SJSA1 (cell line): ENCODE measurements around the genes ASMT and CD99.

DNA sequence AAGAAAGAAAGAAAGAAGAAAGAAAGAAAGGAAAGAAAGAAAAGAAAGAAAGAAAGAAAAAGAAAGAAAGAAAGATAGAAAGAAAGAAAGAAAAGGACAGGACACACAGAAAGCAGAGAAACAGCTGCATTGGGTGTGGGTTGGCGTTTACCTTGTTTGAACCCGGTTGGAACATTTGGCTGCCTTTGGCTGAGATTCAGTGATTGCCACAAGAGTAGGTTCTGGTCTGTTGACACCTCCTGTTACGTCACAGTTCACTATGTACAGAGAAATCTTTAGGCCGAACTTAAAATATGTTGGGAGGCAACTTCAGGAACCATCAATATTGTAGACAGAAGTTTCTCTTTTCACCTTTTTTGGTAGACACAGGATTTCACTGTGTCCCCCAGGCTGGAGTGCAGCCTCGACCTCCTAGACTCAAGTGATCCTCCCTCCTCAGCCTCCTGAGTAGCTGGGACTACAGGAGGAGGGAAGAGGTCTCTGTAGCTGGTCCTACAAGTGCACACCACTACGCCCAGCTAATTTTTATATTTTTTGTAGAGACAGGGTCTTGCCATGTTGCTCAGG is 16.3 kb upstream of the PLCXD1 start:
- RAMPAGE, long total RNA = no peak

DNA sequence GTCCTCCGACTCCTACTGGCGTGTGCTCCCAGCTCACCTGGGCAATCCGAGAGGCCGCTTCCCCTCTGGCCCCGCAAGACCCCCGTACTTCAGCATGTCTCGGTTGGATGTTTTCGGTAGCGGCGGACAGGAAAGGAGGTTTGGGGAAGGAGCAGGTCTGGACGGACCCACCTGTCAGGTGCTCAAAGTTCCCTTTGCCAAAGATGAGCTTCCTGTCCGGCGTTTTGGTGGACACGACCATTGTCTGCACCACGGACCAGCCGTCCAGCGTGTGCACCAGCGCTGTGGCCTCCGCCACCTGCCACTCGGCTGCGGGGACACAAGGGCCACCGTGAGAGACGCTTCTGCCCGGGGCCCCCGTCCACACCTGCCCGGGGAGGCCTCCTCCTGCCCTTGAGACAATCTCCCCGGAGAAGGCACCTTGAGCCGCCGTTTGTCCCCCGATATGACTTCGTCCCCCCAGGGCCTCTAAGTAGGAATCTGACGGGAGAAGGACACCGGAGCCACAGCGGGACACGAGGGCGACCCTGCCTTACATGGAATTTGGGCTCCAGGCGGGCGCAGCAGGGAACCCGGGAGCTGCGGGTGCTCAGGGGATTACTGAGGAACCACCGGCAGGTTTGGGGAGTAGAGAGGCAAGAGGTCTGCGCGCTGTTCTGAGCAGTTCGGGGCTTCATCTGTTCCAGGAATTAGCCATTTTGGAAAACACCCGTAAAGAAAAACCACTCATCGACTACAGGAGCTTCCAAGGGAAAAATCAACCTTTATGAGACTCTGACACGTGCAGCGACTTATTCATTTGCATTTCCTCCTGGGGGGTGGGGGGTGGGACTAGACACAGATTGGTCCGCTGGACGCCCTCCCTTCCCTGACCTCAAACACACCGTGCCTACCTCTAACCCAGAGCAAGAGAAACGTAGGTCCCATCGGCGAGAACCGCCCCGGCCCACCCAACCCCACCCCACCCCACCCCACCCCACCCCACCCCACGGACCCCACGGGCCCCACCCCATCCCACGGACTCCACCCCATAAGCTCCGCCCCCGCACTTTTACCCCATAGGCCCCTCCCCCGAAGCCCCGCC is 1.5 kb downstream of the GTPBP6 start:
- RAMPAGE, long total RNA = no peak

- RAMPAGE, long total RNA = no peak
Observed at GRCh38 chrX:644813-645368, 14.3 kb downstream of the SHOX start.

DNA sequence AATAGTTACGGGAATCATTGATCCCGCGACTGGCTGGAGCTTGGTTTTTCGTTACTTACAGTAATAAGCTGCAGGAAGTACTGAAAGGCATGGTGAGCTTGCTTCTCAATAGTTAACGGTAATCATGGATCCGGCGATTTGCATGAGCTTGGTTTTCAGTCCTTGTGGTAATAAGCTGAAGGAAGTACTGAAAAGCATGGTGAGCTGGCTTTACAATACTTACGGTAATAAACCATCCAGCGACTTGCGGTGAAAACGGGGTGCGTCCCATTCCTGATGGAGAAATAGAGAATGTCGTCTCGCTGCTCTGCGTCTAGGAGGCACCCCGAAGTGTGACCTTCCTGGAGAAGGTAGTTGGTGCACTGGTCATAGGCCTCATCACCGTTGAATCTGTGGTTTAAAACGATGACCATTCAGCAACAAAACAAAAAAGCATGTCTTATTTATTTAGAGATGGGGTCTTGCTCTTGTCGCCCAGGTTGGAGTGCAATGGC is 6.2 kb downstream of the CRLF2 start:
- RAMPAGE, long total RNA = no peak

DNA sequence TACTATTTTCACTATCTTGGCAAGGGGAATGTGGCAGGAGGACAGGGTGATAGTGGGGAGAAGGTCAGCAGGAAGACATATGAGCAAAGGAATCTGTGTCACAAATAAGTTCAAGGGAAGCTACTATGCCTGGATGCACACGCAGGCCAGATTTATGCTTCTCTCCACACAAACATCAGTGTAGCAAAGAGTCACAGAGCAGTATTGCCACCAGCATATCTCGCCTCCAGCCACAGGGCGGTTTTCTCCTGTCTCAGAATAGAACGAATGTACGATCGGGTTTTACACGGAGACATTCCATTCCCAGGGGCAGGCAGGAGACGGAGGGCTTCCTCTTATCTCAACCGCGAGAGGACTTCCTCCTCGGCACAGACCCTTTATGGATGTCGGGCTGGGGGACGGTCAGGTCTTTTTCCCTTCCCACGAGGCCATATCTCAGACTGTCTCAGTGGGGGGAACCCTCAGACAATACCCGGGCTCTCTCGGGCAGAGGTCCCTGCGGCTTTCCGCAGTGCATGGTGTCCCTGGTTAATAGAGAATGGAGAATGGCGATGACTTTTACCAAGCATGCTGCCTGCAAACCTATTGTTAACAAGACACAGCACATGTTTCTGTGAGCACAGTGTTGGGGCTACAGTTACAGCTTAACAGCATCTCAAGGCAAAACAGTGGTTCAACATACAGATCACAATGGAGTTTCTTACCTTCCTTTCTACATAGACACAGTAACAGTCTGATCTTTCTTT is 24.0 kb downstream of the CSF2RA start:
- RAMPAGE, long total RNA = no peak

- RAMPAGE, long total RNA = no peak
Observed at GRCh38 chrX:1389733-1390289, 2.1 kb downstream of the SLC25A6 start.

GRCh38 chrX:1419082-1419678 is 27.3 kb upstream of the SLC25A6 start:
- RAMPAGE, long total RNA = no peak

DNA sequence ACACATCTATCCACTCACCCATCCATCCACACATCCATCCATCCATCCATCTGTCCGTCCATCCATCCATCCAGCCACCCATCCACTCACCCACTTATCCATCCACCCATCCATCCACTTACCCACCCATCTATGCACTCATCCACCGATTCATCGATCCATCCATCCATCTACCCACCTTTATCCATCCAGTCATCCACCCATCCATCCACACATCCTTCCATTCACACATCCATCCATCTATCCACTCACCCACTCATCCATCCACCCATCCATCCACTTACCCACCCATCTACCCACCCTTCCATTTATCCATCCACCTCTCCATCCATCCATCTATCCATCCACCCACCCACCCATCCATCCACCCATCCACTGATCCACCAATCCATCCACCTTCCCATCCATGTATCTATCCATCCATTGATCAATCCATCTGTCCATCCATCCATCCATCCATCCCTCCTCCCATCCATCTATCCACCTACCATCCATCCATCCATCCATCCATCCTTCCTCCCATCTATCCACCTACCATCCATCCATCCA is 28.1 kb downstream of the ASMTL start:
- RAMPAGE, long total RNA = no peak

- RAMPAGE, long total RNA = no peak
Observed at GRCh38 chrX:1454105-1454566, 1.4 kb upstream of the ASMTL start.

- RAMPAGE, long total RNA = no peak
Observed at GRCh38 chrX:1481435-1482523, 29.1 kb upstream of the ASMTL start.

DNA sequence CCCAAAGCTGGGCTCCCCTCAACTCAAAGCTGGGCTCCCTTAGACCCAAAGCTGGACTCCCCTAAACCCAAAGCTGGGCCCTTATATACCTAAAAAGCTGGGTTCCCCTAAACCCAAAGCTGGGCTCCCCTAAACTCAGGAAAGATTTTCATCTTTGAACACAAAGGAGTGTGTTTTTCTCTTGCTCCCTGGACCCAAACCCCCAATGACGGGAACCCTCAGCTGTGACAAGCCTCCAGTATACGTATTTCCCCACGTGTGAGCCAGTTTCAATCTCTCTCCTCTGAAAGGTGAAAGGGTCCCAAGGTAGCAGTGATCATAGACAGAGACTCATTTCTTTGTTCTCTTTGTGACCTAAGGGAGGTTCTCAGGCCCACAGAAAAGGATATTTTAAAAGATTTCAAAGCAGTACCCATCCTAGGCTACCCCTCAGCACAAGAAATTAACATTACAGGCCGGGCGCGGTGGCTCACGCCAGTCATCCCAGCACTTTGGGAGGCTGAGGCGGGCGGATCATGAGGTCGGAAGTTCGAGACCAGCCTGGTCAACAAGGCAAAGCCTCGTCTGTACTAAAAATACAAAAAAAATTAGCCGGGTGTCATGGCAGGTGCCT is 31.4 kb upstream of the ASMTL start:
- RAMPAGE, long total RNA = no peak

DNA sequence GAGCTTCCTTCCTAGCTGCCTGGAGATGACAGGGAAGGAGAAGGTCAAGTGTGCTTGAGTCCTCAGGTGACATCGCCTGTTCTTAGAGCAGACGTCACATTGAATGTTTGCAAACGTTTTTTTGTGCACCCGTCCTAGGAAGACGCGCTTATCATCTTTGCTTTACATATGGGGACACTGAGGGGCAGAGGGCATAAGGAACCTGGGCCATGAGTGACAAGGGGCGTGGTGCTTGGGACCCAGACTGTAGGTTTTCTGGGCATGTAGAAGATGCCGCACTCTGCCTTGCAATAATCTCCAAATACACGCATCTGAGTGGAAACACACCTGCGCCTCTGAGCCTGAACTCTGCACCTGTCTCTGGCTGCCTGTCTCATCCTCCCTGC is 34.5 kb upstream of the ASMTL start:
- RAMPAGE, long total RNA = no peak

DNA sequence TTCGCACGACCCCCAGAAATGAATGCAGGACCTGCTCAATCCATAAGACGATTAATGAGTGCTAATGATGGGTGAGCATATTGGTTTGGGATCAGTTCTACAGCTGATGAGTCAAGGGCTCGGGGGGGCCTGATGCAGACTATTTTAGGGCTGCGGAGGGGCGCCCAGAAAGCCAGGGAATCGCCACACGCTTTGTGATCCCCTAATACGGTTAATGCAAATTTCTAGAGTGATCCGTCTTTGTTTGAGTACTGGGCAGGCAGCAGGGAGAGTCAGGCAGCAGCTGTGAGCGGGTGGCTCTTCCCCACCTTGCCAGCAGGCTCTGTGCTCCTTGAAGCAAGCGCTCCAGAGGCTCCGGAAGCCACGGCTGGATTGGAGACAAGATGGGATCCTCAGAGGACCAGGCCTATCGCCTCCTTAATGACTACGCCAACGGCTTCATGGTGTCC is at the start of gene ASMT:
Gene ASMT, plus strand, starts transcription at position 243 of the 449 bp plus-strand sequence.
- RAMPAGE, long total RNA = no peak

- RAMPAGE, long total RNA = no peak
Observed at GRCh38 chrX:1658170-1658468, 43.3 kb downstream of the ASMT start.

DNA sequence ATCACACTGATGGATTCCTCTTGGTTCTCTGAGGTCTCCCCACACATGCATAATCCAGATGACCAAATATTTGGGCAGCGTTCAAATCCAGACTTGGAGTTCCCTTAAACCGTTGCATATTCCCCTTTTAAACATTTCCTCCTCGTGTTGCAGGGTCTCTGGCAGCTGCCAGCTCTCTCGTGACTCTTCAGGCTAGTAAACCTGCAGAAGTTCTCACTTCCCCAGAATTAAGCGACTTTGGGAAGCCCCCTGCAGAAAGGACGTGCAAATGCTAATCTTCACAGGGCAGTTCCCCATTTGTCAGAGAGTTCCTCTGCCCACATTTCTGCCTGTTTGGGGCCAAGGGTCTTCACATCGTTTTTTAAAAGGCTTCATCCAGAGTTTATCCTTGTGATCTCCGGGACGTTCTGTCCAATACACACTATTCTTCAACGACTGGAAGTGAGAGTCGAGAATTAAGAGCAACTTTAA is 20.6 kb upstream of the DHRSX start:
- RAMPAGE, long total RNA = no peak

- RAMPAGE, long total RNA = no peak
Observed at GRCh38 chrX:2593772-2594167, 93.0 kb upstream of the DHRSX start.

DNA sequence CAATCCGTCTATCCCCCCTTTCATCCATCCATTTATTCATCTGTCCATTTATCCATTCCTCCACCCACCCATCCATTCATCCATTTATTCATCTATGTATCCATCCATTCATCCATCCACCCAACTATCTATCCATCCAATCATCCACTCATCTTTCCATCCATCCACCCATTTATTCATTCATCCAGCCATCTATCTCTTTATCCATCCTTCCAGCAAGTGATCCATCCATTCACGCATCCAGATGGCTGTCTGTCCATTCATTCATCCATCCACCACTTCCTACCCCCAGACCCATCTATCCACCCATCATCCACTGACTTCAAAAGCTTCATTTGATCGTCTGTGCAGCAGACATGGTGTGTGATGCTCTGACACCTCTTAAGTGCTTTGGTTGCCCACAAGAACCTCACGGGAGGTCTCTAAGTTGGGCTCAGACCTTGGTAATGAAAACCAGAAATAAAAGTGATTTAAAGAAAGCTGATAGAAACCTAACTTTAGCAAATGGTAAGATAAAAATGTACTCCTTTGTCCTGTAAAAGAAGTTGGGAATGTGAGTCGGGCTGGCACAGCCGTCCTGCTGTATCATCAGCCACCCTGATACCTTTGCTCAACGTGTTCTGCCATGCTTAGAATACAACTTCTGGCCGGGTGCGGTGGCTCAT is 83.8 kb upstream of the CD99 start:
- RAMPAGE, long total RNA = no peak

DNA sequence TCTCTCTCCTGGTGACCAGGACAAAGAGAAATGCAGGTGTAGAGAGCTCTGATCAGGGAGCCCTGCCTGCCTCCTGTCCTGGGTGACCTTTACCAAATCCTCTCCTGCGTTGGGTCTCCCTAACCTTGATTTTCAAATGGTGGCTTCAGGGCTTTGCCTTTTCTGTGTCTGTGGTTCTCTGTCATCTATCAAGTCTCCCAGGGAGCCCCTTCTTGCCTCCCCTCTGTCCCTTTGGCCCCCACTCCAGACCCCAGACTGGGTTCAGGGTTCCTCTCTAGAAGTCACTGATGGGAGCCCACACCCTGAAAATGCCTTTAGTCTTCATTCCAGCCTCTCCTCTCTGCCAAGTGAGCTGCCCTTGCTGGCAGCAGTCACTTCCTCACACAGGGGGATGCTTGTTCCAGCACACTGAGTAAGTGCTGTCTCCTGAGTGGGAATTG is 40.5 kb upstream of the CD99 start:
- RAMPAGE, long total RNA = no peak

DNA sequence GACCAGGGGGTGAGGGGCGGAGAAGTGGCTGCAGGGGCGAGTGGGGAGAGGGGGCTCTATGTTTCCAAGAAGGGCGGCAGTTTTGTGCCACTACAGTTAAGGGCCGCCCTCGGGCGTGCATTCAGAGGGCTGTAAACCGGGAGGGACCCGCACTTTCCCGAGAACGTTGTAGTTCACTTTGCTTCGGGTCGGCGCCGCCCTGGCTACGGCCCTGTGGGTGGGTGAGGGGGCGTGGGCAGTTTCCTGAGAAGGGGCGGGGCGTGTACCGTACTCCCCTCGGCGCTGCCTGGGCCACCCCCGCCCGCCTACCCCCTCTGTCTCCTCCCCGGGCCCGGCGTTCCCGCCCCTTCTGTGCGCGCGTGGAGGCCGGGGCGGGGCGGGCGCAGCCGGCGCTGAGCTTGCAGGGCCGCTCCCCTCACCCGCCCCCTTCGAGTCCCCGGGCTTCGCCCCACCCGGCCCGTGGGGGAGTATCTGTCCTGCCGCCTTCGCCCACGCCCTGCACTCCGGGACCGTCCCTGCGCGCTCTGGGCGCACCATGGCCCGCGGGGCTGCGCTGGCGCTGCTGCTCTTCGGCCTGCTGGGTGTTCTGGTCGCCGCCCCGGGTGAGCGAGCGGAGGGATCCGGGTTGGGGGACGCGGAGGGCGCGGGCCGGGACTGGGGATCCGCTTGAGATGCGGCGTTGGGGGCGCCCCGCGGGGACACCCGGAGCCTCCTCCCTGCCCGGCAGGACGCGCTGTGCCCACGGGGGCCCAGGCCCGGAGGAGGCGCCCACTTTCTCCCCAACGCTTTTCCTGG is at the start of gene CD99:
Gene CD99, plus strand, starts transcription at position 470 of the 795 bp plus-strand sequence.
- RAMPAGE, long total RNA = start-site peak on the plus strand centred at position 456 of the sequence, 143 bp wide, 2,065 and 1,087 reads in 2 replicates

DNA sequence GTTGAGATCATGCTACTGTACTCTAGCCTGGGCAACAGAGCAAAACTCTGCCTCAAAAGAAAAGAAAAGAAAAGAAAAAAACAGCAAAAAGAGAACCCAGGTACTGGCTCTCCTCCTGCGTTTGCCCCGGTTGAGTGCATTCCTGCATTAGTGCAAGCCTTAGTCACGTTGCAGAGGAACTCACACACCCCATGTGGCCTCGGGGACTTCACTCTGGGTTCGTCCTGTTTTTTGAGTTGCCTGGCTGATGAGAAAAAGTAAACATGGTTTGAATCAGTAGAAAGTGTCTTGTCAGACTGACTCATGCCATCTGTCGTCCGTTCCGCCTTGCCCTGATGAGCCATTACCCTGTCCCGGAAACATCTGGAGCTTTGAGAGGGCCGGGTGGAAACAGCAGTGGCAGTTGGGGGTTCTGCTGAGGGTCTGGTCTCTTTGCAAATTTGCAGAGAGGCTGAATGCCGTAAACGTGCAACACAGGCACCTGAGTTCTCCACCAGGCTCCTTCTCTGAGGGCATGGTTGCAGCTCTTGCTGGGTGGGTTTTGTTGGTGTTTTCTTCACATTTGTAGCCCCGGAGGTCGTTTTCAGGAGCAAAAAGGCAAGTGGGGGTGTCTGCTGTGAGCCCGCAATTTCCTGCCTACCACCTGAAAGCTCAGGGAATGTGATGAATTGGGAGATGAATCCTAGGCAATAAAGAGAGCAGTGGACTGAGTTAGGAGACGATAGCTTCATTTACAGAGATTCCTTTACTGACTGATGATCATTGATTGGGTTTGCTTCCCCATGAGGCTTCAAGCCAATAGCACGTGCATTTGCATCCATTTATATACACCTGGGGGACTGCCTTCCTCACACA is 16.4 kb downstream of the CD99 start:
- RAMPAGE, long total RNA = no peak